Bile duct (tissue), 1 donor: ENCODE measurements around the gene TGFBR3.

- PRO-cap = no peak
These were observed 108.3 kb downstream of the TGFBR3 start for GRCh38 chr1:91777666-91777967.

GRCh38 chr1:91804199-91805298 is 81.4 kb downstream of the TGFBR3 start:
- PRO-cap = no peak

DNA sequence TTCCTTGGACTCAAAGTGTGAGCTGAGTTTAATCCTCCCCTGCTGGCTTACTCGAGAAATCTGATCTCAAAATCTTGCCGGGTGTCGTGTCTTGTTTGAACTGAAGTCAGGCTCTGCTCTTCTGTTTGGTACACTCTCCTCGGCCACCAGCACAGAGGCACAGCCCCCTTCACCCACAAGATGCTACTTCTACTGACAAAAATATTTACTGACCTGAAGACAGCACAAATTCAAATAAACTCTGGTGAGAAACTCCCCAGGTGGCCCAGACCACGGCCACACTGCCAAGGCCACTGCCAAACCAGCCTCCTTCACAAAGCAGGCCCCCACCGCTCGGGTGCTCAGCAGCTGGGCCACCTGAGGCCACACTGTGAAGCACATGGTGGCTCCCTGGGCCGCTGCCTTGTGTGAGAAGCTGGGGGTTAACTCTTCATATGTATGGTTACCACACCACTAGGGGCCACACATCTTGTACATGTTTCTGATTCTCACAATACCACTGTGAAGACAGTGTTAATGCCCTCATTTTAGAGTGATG is 80.6 kb downstream of the TGFBR3 start:
- PRO-cap = no peak

DNA sequence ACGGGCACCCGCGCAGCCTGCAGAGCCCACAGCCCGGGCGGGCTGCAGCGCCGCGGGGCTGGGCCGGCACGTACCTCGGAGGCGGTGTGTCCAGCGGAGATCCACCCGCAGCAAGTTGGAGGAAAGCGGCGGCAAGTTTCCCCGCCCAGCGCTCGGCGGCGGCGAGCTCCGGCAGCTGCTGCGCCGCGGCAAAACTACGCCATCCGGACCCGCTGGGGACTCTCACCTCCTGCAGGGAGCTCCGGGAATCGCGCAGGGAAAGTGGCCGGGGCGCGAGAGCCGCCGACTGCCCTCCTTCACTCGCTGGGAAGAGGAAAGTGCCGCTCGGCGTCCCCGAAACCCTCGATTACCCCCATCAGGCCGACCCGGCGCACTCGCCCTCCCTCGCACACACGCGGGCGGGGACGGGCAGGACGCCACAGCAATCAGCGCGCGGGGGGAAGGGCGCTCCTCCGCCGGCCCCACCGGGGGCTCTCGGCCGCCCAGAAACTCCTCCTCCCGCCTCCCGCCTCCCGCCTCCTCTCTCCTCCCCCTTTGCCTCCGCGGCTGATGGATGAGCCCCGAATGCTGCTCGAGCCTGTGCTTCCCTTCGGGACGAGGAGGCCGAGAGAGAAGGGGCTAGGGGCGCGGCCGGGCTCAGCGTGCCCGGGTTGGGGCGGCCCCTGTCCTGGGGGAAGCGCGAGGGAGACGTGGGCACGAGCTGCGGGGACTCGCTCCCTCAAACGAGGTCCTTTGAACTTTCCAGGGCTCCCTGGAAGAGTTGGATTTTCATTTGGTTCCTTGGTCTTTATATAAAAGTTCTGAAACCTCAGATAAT is at the start of gene TGFBR3:
Gene TGFBR3 (minus strand): TSS at position 348 of the 817 bp plus-strand sequence.
- PRO-cap = bidirectional peak, plus-strand start at position 537 of the sequence, minus-strand start at position 348 of the sequence

DNA sequence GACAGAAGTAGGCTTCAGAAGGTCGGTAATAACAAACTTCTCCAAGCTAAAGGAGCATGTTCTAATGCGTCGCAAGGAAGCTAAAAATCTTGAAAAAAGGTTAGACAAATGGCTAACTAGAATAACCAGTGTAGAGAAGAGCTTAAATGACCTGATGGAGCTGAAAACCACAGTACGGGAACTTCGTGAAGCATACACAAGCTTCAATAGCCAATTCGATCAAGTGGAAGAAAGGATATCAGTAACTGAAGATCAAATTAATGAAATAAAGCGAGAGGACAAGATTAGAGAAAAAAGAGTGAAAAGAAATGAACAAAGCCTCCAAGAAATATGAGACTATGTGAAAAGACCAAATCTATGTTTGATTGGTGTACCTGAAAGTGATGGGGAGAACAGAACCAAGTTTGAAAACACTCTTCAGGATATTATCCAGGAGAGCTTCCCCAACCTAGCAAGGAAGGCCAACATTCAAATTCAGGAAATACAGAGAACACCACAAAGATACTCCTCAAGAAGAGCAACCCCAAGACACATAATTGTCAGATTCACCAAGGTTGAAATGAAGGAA is 90.8 kb downstream of the RPAP2 start:
- PRO-cap = no peak

- PRO-cap = no peak
These were observed 55.5 kb upstream of the GFI1 start for GRCh38 chr1:92542089-92542691.

DNA sequence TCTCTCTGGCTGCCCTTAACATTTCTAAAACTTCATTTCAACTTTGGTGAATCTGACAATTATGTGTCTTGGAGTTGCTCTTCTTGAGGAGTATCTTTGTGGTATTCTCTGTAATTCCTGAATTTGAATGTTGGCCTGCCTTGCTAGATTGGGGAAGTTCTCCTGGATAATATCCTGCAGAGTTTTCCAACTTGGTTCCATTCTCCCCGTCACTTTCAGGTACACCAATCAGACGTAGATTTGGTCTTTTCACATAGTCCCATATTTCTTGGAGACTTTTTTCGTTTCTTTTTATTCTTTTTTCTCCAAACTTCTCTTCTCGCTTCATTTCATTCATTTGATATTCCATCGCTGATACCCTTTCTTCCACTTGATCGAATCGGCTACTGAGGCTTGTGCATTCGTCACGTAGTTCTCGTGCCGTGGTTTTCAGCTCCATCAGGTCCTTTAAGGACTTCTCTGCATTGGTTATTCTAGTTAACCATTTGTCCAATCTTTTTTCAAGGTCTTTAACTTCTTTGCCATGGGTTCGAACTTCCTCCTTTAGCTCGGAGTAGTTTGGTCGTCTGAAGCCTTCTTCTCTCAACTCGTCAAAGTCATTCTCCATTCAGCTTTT is 147.5 kb upstream of the GFI1 start:
- PRO-cap = no peak

GRCh38 chr1:93278018-93278297 is 67.7 kb upstream of the DR1 start:
- PRO-cap = no peak

- PRO-cap = bidirectional peak, plus-strand start at chr1:93345909, minus-strand start at chr1:93345790
These were observed 219 bp upstream of the DR1 start for GRCh38 chr1:93345510-93345866.

GRCh38 chr1:93366720-93367594 is 21.2 kb downstream of the DR1 start:
- PRO-cap = no peak

DNA sequence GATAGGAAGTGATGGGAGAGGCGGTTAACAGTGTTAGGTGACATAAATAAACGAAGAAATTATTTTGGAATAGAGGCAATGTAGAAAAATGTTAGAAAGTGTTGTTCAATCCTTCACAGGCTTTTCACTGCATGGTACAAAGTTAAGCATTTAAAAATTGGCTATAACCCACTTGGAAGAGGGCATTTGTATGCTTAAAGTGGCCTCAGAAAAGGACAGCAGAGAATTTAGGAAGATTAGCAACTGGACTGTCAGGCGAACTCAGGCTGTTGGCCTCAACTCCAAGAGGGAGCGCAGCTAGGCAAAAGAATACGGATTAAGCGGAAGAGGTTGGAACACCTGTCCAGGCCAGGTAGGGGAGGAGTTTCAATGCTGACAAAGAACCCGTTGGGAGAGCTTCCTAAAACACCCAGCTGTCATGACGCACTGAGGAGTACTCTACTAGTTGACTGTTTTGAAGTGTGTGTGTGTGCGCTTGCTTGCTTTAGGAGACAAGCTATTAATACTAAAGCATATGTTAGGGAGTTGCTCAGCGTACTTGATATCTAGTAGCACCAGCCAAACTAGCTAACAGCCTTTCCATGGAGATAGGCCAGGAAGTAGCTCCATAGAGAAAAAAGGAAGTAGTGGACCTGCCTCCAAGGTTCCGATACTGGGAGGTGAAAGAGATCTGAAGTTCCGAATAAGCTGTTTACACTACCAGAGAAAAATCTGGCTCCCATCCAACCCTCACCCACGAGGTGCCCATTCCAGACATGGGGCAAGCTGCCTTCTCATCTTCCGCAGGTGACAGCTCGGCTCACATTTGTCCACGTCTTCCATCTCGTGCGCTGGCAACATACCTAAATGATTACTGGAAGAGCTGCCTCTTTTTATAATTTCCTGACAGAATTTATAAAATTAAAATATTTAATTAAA is 1.1 kb upstream of the FNBP1L start:
- PRO-cap = unidirectional peak, plus-strand start at position 403 of the sequence

- PRO-cap = unidirectional peak, minus-strand start at chr1:93449266; unidirectional peak, minus-strand start at chr1:93449317
These were observed 1.3 kb downstream of the FNBP1L start for GRCh38 chr1:93449002-93449865.

GRCh38 chr1:93567081-93567979 is 114.3 kb downstream of the BCAR3 start:
- PRO-cap = no peak

- PRO-cap = unidirectional peak, plus-strand start at chr1:93617223
These were observed 65.0 kb downstream of the BCAR3 start for GRCh38 chr1:93616325-93617293.

DNA sequence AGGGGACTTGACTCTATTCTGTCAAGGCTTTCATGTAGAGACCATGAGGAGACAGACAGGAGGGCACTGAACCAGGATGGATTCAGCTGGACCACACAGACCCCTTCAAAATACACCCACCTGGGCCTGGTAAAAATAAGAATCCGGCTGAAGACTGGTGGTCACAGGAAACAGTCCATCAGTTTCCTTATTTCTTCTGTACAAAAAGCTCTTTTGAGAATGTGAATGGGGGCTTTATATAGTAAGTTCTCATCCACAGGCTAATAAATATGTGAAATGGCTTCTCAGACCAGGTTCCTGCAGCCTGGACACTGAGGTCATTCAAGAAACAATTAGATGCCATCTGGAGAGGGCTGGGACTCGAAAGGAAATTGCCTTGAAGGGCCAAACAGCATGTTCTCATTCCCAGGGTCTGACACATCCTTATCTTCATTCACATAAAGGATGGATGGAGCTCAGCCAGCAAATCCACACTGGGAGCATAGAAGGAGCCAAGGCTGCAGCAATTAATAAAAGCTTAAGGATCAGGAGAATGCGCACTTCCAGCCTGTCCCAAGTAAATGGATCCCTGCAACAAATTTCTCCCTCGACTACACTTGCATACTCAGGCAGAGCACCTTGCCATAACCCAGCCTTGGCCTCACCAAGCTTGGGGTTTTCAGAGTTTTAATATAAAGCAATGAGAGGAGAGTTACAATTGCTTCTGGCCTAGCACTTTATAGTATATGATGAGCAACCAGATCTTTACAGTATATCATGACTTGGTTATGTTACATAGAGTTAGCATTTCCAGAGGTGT is 56.1 kb downstream of the BCAR3 start:
- PRO-cap = no peak

DNA sequence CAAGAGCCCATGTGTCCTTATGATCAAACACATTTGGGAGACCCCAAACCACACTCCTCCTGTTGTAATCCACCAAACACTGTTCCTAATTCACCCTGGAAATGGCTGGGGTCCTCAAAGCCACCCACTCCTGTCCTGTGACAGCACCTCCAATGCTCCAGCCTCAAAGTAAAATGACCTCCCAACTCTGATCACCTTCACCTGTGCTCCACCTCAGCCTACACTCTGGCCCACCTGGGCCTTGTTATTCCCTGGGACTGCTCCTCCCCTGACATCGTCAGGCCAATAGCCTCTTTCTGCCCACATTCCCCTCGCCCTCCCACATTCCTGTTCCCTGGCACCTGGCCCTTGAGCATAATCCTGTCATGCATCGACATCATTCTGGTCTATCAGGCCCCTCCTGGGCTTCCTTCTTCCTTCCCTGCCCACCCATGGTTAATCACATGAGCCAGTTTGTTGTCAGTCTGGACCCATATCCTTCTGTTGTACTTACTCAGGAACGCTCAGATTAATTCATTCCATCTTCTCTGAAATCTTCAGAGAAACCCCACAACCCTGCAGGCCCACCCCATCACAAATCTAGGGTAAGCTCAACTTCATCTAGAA is 13.2 kb upstream of the BCAR3 start:
- PRO-cap = no peak

- PRO-cap = no peak
These were observed 40.9 kb upstream of the BCAR3 start for GRCh38 chr1:93722266-93723166.

GRCh38 chr1:93775159-93775552 is 93.5 kb upstream of the BCAR3 start:
- PRO-cap = no peak

- PRO-cap = no peak
These were observed 3.5 kb downstream of the DNTTIP2 start for GRCh38 chr1:93875569-93875866.

DNA sequence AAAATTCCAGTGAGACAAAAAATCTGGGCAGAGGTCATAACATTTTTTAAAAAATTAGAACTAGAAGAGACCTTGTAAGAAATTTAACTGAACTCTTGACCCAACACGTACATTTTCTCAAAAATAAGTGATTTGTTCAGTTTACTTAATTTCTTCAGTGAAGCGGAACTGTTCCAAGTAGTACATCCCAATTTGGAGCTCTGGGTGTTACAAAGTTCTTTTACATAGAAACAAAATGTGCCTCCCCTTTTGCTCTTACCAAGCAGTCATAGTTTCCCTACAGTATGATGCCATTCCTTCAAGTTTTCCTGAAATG is 2.3 kb downstream of the GCLM start:
- PRO-cap = no peak